Measurements from ENCODE around the genes MEGF6, WRAP73 and SMIM1.

DNA sequence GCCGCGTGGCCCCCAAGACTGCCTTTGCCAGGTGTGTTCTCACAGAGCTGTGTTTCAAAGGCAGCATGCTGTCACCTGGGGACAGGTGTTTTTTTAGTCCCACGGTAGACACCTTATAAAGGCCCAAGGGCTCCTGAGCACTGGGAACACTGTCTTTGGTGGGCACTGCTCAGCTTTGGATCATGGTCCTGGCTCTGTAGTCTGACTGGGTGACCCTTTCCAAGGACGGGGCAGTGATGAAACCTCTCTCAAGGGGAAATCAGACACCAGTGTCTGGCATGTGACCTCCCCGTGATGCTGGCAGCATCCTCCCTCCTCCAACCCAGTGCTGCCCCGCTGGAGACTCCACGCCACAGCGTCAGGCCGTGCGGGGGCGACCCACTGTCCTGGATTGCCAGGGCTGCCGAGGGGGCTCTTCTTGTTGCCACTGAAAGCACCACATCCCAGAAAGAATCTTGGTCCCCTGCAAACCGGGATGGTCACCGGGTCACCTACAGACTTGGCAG is 146.5 kb upstream of the ARHGEF16 start:
- PRO-cap, result no peak

DNA sequence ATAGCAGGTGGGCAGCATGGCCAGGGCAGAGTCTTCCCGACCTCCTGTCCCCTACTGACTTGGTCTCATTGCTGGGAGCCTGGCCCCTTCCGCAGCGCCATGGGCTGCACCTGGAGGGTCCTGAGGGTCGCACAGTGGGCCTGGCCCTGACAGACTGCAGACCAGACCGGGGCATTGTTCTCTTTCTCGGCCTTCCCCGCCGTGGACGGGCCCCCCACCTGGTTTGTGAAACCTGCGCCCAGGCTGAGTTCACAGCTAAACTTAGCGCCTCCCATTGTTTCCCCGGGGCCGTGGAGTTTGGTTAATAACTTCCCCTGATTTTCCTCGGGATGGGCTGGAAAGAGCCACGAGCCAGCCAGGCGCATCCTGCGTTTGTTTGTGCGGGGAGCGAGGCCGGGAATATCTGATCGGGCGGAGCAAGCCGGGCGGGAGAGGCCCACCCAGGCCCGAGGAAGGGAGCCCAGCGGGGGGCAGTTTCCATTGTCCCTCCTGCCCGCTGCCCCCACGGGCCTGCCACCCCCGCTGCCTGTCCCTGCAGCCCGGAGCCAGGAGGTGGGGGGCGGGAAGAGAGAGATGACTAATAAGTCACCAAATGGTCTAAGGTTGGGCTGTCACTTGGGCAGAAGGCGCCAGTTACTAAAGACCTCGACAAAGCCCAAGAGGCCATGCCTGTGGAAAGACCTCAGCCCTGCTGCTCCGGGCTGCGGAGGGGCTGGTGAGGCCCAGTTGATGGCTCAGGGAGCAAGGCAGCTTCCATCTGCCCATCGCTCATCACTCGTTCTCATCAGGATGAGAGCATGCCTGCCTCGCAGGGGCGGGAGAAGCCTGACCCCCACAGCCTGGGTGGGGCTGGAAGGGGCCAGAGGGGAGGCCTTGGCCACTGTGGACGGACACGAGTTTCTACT is 39.0 kb upstream of the ARHGEF16 start:
- PRO-cap, result no peak

- PRO-cap, result no peak
Observed at GRCh38 chr1:3431944-3432269, 22.6 kb upstream of the ARHGEF16 start.

GRCh38 chr1:3439567-3439824 is 15.0 kb upstream of the ARHGEF16 start:
- PRO-cap, result no peak

GRCh38 chr1:3456566-3457215 is 2.2 kb downstream of the ARHGEF16 start:
- PRO-cap, result no peak

- PRO-cap, result no peak
Observed at GRCh38 chr1:3465105-3465897, 10.8 kb downstream of the ARHGEF16 start.

GRCh38 chr1:3468041-3468880 is 13.8 kb downstream of the ARHGEF16 start:
- PRO-cap, result no peak

DNA sequence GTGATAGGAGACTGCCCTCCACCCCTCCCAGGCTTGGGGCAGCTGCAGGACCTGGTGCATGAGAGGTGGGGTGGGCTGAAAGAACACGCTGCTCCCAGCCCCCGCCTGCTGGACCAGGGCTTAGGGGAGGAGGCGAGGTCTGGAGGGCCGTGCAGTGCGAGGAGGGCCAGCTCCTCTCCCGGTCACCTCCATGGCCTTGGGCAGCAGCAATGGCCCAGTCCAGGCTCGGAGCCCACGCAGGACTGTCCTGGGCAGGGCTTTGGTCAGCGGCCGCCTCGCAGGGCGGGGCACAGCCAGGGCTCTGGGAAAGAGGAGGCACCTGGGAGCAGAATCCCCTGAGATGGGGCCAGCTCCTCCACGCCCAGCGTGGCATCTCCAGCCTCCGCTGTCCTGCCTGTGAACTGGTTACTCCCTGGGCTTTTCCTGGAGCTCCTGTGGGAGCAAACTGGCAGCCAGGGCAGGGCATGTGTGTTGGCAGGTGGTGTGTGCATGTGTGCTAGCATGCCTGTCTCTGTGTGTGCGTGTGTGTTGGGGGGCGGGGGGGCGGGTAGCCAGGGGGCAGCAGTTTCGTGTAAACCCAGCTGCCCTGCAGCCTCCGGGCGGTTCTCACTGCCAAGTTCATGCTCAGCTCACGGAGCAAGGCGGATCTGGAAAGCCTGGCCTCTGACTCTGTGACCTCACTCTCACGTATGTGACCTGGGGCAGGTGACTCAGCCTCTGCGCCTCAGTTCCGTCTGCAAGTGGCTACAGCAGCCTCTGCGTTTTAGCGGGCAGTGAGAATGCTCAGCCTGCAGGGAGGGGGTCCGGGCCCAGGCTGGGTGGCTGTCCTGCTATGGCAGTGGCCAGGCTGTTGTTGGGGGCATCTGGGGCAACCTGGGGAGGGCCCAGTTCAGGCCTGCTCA is 27.6 kb downstream of the ARHGEF16 start:
- PRO-cap, result no peak

DNA sequence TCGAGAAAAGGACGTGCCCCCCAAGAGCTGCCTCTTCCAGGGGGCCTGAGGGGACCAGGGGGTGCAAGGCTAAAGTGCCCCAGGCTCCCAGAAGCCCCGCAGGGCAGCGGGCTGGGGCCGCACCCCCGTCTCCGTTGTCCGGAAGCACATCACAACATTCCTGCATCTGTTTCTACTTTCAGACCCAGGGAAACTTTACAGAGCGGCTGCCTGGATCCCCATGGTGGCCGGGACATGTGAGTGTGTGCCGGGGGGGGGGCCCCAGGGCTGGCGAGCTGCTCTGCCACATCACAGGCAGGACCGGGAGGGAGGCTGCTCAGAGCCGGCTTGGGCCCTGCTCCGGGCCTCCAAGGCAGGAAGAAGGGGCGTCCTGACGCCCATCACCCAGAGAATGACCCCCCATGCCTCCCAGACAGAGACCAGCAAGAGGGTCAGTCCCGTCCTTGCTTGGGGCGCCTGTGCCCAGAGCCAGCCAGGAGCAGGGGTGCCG is 68.4 kb downstream of the ARHGEF16 start:
- PRO-cap, result no peak

DNA sequence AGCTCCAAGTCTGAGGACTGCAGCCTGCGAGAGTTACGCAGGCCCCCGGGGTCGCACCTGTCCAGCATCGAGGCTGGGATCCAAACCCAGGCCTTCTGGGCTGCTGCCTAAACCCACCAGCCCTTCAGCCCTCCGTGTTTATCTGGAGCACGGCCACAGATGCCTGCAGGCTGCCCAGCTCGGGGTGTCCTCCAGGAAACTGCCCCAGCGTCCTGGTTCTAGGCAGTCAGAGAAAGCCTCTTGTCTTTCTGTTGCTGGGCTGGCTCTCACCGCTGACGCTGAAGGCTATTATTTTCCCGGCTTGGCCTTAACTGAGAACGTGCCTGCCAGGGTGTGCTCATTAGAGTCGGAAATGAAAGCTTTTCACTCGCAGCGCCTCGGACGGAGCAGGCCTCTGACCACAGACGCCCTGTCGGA is 71.4 kb downstream of the MEGF6 start:
- PRO-cap, result no peak

GRCh38 chr1:3611134-3612056 is at the start of gene MEGF6:
Gene MEGF6, minus strand, starts transcription at chr1:3611508.
- PRO-cap, result no peak

GRCh38 chr1:3649802-3650481 is at the start of gene WRAP73:
Gene WRAP73, minus strand, starts transcription at chr1:3650103.
- PRO-cap, result unidirectional peak, minus-strand start at chr1:3650052

GRCh38 chr1:3678935-3679582 is 26.7 kb downstream of the TP73 start:
- PRO-cap, result no peak

GRCh38 chr1:3738058-3738728 is 14.1 kb upstream of the CCDC27 start:
- PRO-cap, result no peak

GRCh38 chr1:3771941-3773008 is at the start of gene SMIM1:
Gene SMIM1, plus strand, starts transcription at chr1:3772749.
- PRO-cap, result no peak

DNA sequence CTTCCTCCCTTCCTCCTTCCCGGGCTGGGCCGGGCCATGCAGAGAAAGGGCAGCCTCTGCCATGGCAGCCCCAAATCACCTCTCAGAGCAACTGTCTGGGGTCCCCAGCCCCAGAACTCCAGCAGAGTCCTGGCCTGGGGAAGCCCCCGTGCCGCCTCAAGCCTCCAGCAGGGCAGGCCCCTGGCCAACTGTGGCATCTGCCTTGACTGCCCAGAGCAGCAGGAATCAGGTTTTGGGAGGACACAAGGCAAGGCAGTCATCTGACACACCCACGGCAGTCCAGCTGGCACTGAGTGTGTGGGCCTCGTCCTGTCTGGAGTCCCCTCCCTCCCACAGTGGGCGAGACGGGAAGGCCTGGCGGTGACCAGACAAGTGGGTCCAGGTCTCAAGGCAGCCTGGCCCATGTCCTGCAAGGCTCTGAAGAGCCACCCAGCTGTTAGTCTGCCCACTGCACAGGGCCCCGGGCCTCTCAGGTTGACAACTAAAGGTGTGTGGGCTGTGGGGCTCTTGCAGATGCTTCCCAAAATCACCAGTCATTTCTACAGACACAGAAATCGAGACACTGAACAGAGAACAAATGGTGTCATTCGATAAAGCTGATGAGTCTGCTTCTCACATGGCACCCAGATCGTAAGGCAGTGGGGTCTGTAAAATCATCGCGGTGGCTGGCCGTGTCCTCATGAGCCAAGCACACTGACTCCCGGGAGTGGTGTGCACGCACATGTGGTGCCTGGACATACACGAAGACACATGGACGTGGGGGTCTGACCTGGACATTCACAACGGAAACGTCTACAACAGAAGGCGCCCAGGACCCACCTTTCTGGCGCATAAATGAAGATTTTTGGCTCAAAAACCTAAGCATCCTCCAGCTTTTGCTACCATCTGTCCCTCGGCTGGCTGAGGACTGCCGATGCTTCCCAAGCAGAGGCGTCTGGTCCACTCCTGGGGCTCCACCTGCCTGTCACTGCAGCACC is 6.5 kb downstream of the SMIM1 start:
- PRO-cap, result no peak

DNA sequence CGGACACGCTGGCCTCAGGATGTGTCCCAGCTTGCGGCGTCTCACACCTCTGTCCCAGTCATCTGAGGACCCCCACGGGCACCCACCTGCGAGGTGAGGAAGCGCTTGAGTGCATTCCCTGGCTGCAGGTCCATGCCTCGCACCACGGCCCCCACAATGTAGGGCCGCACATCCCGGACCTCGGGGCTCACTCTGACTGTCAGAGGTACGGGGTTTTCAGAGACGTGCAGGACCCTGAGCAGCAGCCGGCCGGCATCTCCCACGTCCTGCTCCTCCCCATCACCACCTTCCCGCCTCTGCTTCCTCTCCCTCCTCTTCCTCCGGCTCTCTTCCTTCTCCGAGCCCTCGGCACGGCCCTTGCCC is 9.6 kb downstream of the LRRC47 start:
- PRO-cap, result no peak

DNA sequence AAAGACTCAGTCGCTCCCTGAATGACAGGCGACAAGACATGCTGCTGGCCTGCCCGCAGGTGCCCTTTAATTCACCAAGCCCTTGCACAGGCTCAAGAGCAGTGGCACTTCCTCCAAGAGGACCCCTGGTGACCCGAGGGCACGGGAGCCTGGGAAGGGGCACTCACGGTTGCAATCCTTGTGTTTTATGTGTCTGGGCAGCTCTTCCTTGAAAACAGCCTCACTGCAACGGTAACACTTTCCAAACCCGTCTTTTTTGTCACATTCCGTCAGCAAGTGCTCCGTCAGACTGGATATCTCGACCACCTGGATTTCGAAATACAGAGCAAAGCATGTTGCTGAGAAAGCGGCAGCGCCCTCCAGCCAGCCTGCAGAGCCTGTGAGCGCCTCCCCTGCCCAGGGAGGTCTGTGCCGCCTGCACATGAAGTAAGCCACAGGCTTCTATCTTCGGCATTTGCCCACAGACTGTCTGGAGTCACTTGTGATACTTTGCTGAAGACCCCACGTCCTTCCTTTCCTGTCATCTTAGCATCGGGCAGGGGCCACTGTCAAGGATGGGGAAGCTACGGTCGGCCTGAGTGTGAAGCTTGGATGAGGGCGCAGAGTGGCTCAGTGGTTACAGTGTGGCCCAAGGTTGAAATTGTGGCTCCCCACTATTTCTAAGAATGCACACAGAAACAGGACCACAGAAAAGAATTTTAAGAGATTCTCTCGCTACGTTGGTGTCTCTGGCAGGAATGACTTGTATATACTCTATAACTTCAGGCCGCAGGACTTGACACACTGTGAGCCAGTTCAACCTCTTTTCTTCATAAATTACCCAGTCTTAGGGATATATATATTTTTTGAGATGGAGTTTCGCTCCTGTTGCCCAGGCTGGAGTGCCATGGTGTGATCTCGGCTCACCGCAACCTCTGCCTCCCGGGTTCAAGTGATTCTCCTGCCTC is 27.2 kb upstream of the LRRC47 start:
- PRO-cap, result no peak

DNA sequence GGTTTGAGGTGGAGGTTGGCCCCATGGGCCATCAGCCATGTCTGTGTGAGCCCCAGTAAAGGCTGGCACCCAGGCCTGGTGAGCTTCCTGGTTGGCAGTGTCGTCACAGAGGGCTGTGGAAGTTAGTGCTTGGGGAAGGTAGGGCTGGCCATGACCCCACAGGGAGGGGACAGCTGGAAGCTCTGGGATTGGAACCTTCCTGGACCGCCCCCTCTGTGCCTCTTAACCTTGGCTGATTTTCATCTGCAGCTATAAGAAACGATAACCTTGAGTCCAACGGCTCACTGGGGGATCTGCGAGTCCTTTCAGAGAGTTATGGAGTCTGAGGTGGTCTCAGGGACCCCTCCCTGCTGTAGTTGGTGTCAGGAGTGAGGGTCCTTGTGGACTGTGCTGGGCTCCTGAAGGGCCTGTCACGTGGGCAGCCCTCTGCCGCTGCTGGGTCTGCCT is 19.9 kb downstream of the C1orf174 start:
- PRO-cap, result no peak

DNA sequence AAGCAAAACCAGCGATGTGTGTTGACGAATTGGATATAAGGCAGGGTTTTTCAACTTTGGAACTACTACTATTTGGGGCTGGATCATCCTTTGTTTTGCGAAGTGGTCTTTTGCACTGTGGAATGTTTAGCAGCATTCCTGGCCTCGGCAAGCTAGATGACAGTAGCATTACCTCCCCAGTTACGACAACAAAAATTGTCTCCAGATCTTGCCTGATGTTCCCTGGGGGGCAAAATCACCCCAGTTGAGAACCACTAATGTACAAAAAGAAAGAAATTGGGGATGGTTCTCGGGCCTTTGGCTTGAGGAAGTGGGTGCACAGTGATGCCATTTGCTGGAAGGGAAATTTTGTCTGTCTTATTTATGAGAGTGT is 284.4 kb upstream of the AJAP1 start:
- PRO-cap, result no peak